ENCODE measurements around the genes PIK3CA, ACTL6A, USP13 and CCDC39.

GRCh38 chr3:177361566-177362014 is 164.3 kb upstream of the TBL1XR1 start:
- PRO-cap, result no peak
- RRBS, result no CpG with 5 or more reads among the region's 7 CpGs

DNA sequence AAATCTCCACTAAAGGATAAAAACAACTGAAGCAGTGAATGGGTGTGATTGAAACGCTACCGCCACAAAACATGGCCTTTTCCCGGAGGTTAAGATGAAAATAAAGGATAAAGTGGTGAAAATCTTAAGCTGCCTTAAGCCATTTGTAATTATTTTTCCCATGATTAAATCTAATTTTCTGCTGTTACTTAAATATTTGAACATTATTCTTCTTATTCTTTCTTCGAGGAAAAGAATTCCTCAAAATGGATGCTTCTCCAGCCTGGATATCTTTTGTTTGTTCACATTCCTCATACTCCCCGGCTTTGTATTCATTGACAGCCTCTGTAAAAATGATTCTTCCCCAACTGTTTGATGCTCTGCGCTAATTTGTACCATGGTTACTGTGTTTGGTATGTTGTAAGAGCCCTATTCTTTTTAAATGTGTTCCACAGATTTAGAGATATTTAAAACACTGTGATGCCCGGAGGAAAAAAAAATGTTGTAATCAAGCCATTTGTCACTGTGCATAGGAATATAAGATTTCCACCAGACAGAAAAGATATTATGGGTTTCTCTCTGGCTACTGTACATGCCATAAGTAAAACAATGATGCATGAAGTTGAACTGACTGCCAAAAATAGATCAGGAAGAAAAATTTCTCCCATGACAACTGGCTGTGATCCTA is 254.5 kb upstream of the TBL1XR1 start:
- PRO-cap, result no peak
- RRBS, result 0% methylated on average over 1 of the region's 7 CpGs

- PRO-cap, result no peak
- RRBS, result no CpG with 5 or more reads among the region's 3 CpGs
These were observed 584.4 kb upstream of the TBL1XR1 start for GRCh38 chr3:177781626-177782105.

DNA sequence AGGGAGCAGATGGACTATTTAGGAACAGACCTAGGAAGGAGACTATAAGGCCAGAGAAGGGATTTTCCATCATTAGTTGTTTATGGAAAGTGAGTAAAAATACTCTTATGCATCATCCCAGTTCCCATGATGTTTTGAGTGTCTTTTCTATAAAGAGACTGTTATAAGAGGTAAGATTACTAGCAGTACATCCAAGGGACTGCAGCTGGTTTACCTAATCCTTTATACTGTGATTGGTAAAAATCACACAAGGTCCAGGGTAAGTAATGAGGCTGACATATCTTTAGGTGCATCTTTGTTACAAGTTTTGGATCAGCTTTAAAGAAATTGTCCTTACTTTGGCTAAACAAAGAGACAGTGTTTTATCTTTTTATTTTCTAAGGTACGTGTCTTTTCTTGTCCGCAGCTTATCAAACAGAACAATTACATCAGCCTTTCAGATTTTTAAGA is 477.9 kb upstream of the KCNMB2 start:
- PRO-cap, result no peak
- RRBS, result no CpG with 5 or more reads among the region's 2 CpGs

GRCh38 chr3:178413165-178413571 is 123.1 kb upstream of the KCNMB2 start:
- PRO-cap, result no peak
- RRBS, result no CpG with 5 or more reads among the region's 1 CpG

GRCh38 chr3:179147895-179148908 is at the start of gene PIK3CA:
TSS of gene PIK3CA (plus strand) at chr3:179148357.
- PRO-cap, result bidirectional peak, plus-strand start at chr3:179148357, minus-strand start at chr3:179148007; bidirectional peak, plus-strand start at chr3:179149033, minus-strand start at chr3:179148834
- RRBS, result 1% methylated on average over 12 of the region's 97 CpGs

- PRO-cap, result bidirectional peak, plus-strand start at chr3:179323043, minus-strand start at chr3:179323254
- RRBS, result under 1% methylated on average over 24 of the region's 47 CpGs
These were observed 336 bp downstream of the ZNF639 start for GRCh38 chr3:179323159-179323574.

GRCh38 chr3:179334467-179335117 is 11.8 kb downstream of the ZNF639 start:
- PRO-cap, result no peak
- RRBS, result no CpG with 5 or more reads among the region's 3 CpGs

- PRO-cap, result bidirectional peak, plus-strand start at chr3:179562926, minus-strand start at chr3:179562675; bidirectional peak, plus-strand start at chr3:179563287, minus-strand start at chr3:179563190
- RRBS, result 2% methylated on average over 40 of the region's 71 CpGs
These were observed at the start of gene ACTL6A for GRCh38 chr3:179562487-179563408. TSS of gene ACTL6A (plus strand) at chr3:179562926.

DNA sequence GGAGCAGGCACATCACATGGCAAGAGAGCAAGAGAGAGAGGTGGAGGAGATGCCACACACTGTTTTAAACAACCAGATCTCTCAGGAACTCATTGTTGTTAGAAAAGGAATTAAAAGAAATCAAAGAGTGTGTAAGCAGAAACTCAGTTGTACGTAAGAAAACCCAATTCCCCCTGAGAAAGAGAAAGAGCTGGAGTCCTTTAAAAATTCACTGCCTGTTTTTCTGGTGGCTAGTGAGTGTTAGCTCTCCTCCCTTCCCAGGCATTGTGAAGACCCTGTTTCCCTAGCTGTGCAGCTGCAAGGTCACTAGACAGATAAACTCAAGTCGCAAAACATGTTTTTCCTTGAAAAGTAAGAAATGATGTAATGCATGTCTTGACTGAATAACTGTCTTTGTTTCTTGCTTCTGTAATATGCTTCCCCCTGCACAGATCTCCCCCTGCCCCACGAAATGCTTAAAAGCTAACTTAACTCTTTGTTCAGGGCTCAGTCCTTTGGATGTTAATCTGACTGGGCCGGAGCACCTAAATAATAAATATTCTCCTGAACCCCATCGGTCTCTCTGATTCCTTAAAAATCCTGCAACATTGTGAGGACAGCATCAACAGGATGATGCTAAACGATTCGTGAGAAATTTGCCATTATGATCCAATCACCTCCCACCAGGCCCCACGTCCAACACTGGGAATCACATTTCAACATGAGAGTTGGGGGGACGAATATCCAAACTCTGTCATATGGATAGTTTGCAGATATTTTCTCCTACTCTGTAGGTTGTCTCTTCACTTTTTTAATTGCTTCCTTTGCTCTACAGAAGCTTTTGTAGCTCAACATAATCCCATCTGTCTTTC is 22.7 kb downstream of the NDUFB5 start:
- PRO-cap, result unidirectional peak, plus-strand start at position 34 of the sequence
- RRBS, result no CpG with 5 or more reads among the region's 9 CpGs

DNA sequence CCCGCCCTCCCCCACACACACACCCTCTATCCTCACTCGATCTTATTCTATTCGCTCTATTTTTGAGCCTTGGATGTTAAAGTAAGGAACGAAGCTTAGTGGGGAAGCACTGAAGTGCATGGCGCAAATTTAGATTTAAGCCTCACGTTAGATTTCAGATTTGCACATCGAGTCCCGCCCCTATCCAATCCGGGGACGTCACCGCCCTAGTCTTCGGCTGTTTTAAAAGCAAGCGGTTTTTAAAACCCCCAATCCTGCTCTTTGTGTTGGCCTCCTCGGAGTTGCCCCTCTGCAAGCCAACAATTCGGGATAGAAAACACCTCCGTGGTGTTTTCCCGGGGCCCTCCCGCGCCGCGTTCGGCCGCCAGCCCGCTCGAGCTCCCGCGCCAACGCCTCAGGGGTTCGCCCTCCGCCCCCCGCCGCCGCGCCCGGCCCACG is 334 bp upstream of the USP13 start:
- PRO-cap, result unidirectional peak, plus-strand start at position 251 of the sequence; bidirectional peak, plus-strand start outside the sequence, minus-strand start at position 396 of the sequence
- RRBS, result 1% methylated on average over 16 of the region's 36 CpGs

GRCh38 chr3:179652925-179653783 is at the start of gene USP13:
TSS of gene USP13 (plus strand) at chr3:179653040.
- PRO-cap, result bidirectional peak, plus-strand start at chr3:179653040, minus-strand start at chr3:179652882; bidirectional peak, plus-strand start at chr3:179653461, minus-strand start at chr3:179653393; bidirectional peak, plus-strand start at chr3:179653546, minus-strand start at chr3:179653496; bidirectional peak, plus-strand start at chr3:179653727, minus-strand start at chr3:179653664
- RRBS, result 2% methylated on average over 46 of the region's 98 CpGs

GRCh38 chr3:179653784-179654102 is 903 bp downstream of the USP13 start:
- PRO-cap, result no peak
- RRBS, result no CpG with 5 or more reads among the region's 13 CpGs

DNA sequence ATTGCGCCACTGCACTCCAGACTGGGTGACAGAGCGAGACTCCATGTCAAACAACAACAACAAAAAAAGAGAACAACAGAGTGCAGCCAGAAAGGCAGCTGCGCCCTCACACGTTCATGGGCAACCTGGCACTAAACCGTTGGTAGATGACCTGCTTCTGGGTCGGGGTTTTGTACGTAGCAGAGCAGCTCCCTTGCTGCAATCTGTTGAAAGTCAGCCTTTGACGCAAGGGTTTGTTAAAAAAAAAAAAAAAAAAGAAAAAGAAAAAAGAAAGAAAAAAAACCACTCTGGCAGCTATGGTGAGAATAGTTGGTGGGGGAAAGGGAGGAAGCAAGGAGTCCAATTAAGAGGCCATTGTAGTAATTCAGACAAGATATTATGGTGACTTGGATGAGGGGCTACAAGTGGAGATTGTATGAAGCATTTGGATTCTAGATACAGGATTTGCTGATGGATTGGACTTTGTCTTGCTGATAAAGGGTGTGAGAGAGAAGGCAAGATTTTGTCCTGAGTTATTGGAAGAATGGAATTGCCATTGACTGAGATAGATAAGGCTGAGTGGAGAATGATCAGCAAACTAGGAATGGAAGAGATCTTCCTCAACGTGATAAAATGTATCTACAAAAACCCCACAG is 126.8 kb downstream of the USP13 start:
- PRO-cap, result no peak
- RRBS, result no CpG with 5 or more reads among the region's 9 CpGs

- PRO-cap, result no peak
- RRBS, result 8% methylated on average over 6 of the region's 30 CpGs
These were observed 94.6 kb downstream of the PEX5L start for GRCh38 chr3:179942096-179942668.

GRCh38 chr3:180679270-180680370 is at the start of gene CCDC39:
TSS of gene CCDC39 (minus strand) at chr3:180679489.
- PRO-cap, result bidirectional peak, plus-strand start at chr3:180679568, minus-strand start at chr3:180679474
- RRBS, result 2% methylated on average over 27 of the region's 59 CpGs

DNA sequence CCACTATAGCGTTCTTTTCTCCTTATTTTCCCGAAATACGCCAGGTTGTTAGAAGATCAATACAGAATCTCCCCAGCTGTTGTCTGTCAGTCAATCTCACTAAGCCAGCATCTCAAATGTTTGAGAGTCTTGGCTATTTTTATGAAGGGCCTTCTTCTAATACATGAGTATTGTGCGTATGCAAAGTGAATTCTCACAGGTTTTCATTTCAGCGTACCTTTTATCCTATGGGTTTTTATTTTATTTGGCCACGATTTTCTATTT is 1.1 kb downstream of the FXR1 start:
- PRO-cap, result no peak
- RRBS, result no CpG with 5 or more reads among the region's 6 CpGs

GRCh38 chr3:181694784-181695868 is 16.6 kb upstream of the SOX2 start:
- PRO-cap, result bidirectional peak, plus-strand start at chr3:181695497, minus-strand start at chr3:181695493
- RRBS, result 3% methylated on average over 26 of the region's 72 CpGs

GRCh38 chr3:181725314-181726318 is 13.9 kb downstream of the SOX2 start:
- PRO-cap, result no peak
- RRBS, result no CpG with 5 or more reads among the region's 36 CpGs

DNA sequence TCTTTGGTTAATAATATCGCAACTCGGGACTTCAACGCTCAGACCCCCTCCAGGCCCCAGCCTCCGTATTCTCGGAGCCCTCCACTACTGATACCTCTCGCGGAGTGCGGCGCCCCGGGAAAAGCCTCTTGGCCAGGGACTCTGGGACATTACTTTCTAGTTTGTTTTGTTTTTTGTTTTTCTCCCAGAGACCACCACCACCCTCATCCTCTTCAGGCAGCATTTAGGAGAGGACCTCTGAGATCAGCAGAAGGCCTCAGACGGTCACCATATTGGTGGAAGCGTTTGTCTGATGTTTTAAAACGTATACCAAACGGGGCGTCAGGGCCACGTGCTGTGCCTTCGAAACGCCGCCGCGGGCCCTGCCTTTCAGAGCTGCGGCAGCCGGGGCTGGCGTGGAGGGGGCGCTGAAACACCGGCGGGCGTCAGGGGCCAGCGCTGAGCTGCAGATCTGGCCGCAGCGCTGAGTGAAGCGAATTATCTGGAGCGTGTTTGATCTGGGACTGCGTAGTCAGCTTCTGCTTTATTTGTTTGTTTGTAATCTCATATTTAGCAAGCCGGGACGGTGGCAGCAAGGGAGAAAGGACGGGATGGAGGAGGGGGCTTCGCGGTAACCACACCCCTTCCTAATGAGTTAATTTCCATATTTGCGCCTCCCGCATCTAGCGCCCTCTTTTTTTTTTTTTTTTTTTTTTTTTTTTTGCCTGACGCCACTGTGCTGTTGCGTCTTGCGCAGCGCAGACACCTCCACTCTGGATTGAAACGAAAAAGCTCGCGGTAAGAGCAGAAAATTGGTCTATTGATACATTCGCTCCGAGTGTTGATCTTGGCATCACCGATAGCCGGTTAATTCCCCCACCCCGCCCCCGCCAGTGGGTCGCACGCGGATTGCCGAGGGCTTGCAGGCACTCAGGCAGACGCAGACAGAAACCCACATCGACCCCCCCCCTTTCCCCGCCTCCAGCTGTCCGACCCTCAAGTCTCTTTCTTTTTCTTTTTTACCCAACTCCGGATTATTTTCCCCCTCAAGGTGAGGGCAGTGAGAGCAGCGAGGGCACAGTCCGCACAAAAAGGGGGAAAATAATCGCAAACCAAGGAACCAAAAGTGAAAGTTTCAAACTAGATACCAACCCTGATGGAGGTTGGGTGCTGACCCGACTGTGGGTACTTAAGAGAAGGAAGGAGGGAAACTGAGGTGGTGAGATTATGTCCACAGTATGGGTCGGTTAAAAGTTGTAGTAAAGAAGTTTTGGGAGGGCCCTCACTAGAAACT is 15.0 kb downstream of the SOX2 start:
- PRO-cap, result no peak
- RRBS, result no CpG with 5 or more reads among the region's 69 CpGs

Measured in kidney (tissue), 2 donors.